ENCODE measurements around a stretch of chr4.

DNA sequence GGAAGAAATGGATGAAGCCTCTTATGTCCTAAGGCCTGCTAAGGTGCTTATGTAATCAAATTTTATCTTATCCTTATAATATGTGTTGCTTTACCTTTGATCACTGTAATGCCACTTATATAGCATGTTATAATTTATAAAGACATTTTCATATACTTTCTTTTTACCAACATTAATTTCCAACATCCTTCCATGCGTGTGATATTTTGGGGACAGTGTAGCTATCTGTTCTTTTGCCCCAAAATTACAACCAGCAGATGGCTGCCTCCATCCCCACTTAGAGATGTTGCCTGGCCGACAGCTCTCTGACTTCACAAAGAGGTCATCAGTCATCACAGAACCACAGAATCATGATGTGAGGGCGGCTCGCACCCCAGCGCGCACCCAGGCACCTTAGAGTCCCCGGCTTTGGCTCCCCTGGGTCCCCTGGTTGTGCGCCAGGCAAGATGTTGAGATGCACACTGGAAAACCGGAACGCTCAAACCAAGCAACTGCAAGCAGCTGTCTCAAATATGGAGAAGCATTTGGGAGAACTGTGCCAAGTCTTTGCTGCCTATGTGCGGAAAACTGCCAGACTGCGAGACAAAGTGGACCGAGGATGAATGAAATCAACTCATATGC lies 61.6 kb upstream of the WWC2 start:
- RRBS: 90% methylated on average over 3 of the region's 13 CpGs

DNA sequence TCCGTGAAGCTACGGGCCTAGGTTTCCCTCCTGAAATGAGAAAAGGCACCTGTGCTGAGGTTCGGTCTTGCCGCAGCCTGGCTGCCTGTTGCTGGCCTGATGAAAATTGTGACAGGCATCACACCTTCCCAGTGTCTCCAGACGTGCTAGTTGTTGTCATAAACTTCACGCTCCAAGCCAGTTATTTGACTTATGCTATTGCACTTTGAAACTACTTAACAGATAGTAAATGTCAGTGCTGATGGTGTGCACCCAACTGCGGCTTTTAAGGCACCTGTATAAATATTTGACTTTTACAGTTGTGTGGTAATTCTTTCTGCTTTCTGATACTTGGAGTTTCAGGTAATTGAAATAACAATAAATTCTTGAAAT lies 1.7 kb downstream of the WWC2 start:
- RRBS: no CpG with 5 or more reads among the region's 7 CpGs

GRCh38 chr4:183289243-183289773 lies 30.8 kb downstream of the CLDN22 start:
- RRBS: no CpG with 5 or more reads among the region's 15 CpGs

- RRBS: no CpG with 5 or more reads among the region's 2 CpGs
Observed at GRCh38 chr4:183304751-183305450, 15.2 kb downstream of the CLDN22 start.

- RRBS: 62% methylated on average over 1 of the region's 17 CpGs
Observed at GRCh38 chr4:183348893-183349758, 26.9 kb upstream of the CLDN24 start.

GRCh38 chr4:183430562-183431099 lies 13.8 kb upstream of the CDKN2AIP start:
- RRBS: no CpG with 5 or more reads among the region's 9 CpGs

DNA sequence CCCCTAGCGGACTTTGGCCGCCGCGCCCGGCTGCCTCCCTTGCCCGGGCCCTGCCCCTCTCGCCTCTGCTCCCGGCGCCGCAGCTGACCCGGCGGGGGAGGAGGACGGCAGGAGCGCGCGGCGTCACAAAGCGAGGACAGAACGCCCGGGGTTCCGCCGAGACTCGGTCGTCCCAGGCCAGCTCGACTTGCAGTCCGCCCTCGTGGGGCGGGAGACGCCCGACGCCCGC lies 277 bp upstream of the CDKN2AIP start:
- RRBS: under 1% methylated on average over 24 of the region's 32 CpGs

DNA sequence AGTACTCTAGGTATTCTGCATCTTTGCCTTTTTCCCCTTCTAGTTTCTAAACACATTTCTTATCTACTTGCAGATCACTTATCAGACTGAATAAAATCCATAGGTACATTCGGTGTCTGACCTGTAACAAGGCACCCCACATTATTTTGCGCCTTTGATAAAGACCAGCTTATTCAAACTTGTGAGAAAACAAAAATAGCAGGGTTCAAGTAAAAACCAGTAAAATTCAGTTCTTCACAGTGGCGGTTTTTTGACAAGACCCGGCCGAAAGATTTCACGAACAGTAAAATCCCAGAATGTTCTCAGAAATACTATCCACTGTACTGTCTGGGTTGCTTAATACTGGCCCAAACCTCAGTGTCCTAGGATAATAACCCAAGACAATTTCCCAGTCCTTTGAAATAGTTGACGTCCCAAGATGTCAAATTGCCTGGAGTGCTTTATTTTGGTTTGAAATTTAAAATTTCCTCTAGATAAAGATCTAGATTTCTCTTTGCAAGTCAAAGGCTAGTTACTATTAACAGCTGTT lies 1.8 kb upstream of the ING2 start:
- RRBS: no CpG with 5 or more reads among the region's 7 CpGs

DNA sequence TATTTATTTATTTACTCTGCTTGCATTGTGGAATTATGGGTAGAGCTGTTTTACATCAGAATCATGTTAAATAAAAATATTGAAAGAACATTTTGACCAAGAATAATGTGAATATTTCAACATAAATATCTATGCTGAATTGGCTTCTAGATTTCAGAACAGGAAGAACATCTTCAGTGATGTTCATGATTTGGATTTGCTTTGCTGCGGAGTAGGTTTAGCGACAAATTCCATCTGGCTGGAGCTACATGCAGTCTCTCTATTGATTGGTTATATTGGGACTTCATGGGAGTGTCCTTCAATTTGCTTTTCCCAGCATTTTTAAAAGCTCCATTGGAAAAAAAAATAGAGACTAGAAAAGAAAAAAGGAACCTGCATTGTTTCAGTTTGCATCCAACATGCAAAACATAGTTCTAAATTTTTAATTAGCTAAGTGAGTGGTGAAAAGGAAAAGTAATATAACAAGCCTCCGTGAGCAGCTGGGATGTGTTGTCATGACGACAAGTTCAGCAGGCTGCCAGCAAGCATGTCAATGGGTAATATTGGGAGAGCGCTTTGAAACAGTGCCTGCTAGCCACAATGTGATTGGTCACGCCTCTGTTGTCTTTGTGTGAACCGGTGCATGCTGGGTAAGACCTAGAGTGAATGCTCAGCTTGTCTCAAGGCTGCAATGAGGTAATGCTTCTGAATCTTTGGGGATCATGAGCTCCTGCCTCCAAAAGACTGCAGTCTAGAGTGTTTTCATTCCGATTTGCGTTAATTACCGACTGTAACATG lies 54.7 kb downstream of the STOX2 start:
- RRBS: no CpG with 5 or more reads among the region's 10 CpGs

GRCh38 chr4:184208435-184208938 lies 9.2 kb downstream of the ENPP6 start:
- RRBS: no CpG with 5 or more reads among the region's 22 CpGs

- RRBS: no CpG with 5 or more reads among the region's 21 CpGs
Observed at GRCh38 chr4:184282947-184284003, 65.6 kb upstream of the ENPP6 start.

DNA sequence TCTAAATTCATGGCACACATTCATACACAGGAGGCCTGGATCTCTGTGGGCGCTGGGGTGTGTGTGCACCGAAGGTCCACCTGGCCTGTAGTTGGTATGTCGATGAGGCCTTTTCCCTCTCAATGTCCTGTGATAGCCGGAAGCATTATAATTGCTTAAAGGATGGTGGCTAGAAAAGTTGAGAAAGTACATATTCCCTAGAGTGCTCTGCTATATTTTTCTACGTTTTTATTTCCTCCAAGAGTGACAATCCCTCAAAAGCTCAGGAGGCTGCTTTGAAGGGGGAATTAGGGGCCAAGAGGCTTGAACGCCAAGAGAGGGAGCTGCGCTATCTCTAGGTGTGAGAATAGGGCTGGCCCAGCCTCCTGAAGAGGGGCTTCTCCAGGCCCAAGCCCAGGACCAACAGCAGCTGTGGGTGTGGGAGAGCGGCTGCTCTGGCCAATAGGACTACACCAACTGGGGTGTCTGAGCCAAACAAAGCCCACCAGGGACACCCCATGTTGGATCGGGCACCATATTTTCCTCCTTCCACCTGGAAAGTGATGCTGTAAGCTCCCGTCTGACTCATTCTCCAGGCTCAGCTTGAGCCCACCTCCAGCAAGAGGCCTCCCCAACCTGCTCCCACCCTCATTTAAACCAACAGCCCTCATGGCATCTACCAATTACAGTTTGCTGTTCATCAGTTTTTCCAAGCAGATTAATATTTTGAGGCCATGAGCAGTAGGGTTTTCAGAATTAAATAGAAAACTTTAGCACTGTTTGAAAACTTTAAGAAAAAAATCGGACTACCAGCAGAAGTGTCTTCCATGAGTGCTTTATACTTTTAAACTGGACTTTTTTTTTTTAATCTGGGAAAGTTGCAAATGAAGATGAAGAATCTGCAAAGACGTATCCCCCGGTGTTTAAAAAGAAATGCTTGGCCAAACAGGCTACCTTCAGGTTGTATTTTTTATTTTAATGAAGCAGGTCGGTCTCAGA lies 123.9 kb downstream of the IRF2 start:
- RRBS: no CpG with 5 or more reads among the region's 14 CpGs

DNA sequence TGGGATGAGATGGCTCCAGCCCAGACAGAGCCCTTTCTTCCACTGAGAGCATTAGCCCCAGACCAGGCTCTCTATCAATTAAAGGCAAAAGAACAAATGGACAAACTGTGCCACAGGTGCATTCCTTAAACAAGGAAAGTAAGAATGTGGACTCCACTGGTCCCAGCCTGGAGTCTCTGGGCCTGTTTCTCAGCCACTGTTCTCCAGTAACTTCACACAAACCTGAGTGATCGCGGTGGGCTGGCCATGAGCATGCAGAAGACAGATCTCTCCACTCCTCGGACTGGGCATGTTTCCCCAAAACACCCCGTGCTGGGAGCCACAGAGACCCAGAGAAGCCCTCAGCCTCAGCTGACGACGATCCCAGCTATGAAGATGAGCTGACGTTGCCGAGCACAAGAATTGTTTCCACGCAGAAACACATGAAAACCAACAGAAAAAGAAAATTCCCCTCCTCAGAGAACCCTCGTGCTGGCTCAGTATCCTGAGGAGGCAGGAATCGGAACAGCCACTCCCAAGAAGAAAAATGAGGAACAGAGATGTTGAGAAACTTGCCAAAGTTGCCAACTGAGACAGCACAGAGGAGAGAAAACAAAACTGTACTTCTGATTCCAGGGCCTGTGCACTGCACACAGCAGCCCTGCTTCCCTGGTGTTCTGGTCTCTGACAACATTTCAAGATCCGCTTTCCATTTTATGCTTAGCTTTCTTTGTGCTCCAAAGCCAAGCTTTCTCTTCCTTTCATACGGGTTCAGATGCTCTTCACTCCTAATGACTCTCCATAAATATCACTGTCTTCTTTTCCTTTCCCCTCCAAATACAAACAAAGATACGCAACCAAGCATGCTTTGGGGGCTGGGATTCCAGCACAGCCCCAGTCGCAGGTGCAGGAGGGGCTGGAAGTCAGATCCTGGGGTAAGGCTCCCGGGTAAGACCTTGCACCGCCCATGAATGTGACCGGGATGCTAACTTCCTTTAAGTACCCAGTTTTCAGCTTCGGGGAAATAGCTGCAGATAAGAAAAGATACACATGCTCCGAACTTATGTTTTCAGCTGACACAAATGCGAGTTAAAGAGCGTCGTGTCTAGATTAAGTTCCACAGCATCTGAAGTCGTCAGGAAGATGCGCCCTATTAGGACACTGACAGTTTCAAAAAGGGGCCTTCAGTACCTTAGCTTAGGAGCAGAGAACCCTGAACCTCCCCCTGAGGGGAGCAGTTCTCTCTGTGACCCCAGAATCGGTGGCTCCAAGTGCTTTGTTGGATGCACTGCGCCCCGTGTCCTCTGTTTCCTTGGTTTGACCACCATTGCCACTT lies 81.3 kb downstream of the IRF2 start:
- RRBS: no CpG with 5 or more reads among the region's 28 CpGs

GRCh38 chr4:184453418-184454094 lies 20.8 kb downstream of the IRF2 start:
- RRBS: no CpG with 5 or more reads among the region's 9 CpGs

DNA sequence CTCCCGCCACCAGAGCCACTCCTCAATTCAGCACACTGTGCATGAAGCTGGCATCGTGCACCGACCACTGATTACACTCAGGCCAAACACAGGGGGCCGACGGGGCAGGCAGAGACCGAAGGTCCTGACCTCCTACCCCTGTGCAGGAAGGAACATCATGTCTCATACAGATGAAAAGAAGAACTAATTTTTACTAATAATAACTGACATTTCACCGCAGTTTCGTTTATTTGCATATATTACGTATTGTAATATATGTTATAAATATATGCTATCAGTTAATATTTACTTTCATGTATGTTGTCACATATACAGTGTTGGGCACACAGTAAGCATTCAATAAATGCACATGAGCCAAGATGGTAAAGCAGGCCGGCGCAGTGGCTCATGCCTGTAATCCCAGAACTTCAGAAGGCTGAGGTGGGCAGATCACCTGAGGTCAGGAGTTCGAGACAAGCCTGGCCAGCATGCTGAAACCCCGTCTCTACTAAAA lies 4.3 kb downstream of the IRF2 start:
- RRBS: no CpG with 5 or more reads among the region's 13 CpGs

DNA sequence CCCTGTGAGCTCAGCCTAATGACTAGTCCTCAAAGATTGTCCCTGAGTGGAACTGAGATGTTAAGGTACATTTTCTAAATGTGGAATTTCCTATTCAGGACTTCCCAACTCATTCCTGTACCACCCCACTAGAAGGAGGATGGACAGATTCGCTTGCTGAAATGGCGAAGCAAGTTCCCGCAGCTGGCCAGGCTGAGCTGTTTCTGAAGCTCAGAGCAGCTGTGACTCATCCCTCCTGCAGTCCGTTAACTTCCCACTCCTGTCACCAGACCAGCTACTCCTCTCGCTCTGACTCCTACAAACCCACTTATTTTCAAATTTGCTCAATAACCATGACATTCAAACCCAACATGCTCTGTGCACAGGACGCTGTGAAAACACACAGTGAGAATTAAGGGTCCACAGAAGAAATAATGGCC lies 39.9 kb upstream of the IRF2 start:
- RRBS: no CpG with 5 or more reads among the region's 6 CpGs

DNA sequence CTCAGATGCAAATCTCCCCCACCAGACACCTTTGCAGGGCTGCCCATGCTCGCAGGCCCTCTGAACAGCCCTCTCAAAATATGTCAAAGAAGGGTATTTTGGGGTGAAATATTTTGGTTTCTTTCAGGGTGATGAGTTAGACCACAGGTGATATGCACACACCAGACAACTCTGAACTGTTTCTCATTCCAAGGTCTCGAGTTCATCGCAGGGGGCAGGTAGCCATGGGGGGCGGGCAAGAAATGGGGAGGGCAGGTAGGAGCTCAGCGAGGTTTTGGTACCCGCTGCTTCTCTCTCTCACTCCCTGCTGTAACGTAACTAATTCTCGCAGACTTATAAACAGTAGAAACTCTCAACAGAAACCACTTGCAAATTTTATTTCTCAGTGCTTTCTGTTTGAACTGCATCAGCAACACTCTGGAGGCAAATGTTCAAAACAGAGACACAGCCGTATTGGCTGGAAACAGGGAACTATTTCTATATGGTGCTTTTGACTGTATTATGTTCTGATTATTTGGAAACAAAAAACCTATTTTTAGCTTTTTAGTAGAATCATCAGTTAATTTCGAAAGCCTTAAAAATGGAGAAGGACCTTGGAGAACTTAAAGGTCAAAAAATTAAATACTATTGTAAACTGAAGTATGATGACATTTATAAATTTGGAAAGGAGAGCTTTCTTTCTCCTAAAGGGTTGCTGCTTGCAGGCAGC lies 32.1 kb downstream of the CASP3 start:
- RRBS: no CpG with 5 or more reads among the region's 10 CpGs

DNA sequence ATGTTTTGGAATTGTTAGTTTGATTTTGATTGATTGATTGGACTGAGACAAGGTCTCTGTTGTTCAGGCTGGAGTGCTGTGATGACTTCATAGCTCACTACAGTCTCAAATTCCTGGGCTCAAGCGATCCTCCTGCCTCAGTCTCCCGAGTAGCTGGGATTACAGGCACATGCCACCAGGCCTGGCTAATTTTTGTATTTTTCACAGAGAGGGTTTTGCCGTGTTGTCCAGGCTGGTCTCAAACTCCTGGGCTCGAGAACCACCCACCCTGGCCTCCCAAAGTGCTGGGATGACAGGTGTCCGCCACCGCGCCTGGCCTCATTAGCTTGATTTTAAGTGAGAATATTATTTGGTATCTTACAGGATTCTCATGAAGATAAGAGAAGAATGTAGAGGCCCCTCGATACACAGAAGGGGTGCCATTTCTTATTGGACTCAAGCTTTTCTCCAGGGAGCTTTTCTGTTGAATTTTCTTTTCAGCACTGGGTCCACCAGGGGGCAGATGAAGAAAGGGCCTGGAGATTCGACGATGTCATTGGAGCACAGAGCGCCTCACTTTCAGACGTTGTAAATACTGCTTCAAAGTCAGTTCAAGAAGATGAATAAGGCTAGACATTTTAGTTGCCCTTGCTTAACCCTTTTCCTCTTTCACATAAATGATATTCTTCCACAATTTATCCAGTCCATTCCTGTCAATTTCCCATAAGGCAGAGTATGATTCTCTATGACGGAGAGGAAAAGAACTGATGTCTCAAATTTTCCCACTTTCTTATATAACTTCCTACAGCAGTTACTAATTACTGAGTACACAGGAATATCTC lies 11.8 kb upstream of the CENPU start:
- RRBS: no CpG with 5 or more reads among the region's 13 CpGs

DNA sequence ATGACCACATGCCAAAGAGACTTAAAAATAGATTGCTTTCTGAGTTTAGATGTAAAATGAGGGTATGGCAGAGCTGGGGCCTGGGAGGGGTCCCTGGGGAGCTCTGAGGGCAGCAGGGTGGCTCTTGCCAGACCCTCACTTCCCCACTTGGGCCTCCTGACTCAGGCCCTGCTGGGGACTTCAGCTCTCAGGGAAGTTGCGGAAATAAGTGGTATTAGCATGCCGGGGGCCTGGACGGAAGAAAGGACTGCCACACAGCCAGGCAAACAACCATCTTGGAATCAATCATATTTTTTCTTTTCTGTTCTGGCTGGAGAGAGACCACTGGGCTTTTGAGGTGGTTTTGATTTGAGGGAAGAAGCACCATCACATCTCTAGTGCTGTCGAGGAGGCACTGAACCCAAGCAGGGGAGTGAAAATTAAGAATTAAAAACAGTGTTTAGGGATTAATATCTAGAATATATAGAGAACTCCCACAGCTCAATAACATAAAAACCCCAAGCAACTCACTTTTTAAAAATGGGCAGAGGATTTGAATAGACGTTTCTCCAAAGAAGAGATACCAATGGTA lies 19.1 kb upstream of the CENPU start:
- RRBS: no CpG with 5 or more reads among the region's 5 CpGs

GRCh38 chr4:184756094-184756812 lies 22.4 kb upstream of the CENPU start:
- RRBS: no CpG with 5 or more reads among the region's 9 CpGs